ENCODE measurements around a stretch of chr14.

DNA sequence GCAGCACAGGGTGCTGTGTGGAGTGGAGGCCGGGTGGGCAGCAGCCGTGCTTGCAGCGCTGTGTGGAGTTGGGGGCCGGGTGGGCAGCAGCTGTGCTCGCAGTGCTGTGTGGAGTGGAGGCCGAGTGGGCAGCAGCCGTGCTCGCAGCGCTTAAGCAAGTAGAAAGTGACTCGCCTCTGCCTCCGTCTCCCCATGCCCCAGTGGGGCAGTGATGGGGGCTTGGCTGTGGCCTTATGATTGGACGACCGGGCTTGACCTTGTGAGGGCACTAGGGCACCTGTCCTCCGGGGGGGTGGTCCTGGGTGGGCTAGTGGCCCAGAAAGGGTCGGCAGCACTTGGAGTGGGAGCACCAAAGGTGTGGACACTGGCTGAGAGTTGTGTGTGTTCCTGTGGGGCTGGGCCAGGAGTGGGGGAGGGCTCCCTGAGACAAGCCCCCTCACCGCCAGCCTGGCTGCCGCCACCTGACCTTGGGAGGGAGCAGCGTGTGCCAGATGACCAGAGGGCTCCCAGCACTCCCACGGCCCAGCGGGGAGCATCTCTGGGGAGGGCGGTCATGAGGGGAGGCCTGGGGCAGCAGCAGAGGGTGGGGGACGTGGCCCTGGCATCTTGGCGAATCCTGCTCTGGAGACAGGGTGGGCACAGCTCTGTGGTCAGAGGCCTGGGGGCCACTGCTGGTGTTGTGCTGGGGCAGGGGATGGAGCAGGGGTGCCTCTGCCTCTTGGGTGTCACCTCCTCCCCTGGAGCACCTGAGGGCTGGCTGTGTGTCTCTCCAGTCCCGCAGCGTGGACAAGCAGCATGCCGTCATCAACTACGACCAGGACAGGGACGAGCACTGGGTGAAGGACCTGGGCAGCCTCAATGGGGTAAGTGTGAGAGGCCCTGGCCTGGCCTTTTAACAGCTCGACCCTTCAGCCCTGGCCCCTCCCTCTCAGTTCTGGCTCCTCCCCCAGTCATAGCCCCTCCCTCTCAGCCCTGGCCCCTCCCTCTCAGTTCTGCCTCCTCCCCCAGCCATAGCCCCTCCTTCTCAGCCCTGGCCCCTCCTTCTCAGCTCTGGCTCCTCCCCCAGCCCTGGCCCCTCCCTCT lies 10.8 kb downstream of the CEP170B start:
- PRO-cap = no peak

DNA sequence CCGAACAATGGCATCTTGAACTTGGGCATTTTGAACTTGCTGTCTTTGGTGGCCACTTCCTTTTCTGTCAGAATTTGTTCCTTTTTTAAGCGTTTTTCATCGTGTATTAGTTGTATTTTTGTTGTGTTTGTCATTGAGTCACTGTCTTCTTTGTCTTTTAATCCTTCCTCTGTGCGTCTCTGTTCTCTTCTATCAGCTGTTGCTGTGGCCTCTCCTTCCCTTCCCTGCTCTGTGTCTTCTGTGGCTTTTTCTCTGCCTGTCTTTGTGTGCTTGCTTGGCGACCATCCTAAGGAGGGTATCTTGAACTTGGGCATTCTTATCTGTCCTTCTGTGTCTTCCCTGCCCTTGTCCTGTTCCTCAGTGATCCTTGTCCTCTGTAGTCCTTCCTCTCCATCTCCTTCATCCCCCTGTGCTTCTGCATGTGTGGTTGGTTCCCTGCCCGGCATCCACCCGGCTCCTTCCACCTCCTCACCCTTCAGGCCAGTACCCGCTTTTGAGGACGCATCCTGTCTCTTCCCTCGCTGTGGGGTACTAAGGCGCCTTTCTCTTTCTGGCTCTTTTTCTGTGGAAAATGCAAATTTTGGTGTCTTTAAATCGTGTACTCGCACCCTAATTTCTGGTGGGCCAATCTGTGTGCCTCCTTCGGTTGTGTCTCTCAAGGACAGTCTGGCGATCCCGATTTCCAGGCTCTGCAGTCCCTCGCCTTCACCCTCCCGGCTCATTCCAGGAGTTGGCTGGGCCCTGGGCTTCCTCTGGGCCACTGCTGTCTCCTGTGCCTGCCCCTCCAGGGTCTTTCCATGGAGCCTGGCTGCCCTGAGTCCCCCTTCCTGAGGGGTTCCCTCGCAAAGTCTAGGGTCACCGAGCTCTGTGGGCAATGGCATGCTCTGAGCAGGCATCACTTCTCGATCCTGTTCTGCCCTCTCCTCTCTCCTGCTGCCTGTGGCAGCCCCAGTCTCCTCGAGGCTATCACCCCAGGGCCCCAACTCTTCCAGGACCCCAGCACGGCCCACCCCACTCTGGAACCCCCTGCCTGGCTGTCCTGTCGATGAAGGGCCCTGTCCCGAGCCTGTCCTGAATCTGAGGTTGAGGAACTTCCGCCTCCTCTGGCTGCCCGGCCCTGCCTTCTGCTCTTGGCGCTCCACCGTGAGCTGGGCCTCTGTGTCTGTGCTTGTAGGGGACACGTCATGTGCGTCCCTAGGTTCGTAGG lies 24.4 kb downstream of the AHNAK2 start:
- PRO-cap = no peak

GRCh38 chr14:104985918-104986933 lies 638 bp downstream of the CLBA1 start:
- PRO-cap = no peak

DNA sequence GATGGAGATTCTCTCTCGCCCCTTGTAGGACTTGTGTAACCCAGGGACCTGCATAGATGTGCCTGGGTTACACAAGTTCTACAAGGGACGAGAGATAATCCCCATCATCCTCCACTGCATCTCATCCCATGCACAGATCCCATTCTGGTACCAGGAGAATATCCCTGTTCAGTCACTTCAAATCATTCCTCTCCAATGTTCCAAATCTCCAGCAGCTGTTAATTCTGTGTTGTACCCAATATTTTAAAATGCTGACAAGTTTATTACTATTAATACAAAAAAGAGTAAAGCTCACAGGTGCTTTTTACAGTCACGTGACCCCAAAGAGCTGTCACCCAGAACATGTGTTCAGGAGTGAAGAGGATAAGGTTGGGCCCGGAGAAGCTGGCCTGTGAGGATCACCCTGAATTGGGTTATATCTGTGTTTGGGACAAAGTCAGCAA lies 2.7 kb downstream of the CDCA4 start:
- PRO-cap = no peak

DNA sequence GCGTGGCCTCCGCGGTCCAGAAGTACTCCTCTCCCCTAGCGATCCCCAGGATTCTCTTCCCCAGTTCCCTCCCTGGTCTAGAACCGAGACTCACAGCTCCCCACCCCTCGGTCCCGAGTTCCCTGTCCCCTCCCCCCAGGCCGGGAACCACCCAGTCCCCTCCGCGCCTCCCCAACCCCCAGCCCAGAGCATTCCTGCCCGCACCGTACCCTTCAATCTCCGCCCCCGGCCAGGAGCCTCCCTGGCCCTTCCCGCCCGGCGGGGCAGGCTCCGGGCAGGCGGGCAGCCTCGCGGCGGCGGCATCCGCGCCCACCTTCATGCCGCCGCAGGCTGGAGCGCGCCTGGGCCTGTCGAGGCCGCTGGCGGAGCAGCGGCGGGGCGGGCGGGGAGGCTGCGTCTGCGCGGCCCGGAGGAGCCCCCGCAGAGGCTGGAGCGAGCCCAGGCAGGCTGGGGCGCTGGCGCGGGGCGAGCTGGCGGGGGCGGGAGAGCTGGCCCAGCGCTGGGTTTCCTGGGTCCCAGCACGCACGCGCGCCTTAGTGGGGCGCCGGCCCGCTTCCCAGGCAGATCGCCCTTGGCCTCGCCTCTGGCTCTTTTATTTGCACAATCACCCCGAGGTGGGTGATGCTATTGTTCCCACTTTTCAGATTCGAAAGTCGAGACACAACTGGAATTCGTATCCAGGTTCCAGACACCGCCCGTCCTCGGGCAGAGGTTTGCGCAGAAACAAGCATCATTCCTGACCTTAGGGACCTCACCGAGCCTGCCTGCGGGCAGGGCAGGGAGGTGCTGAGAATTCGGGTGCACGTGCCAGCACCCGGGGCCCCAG lies 22.3 kb upstream of the GPR132 start:
- PRO-cap = bidirectional peak, plus-strand start at position 536 of the sequence, minus-strand start at position 399 of the sequence

DNA sequence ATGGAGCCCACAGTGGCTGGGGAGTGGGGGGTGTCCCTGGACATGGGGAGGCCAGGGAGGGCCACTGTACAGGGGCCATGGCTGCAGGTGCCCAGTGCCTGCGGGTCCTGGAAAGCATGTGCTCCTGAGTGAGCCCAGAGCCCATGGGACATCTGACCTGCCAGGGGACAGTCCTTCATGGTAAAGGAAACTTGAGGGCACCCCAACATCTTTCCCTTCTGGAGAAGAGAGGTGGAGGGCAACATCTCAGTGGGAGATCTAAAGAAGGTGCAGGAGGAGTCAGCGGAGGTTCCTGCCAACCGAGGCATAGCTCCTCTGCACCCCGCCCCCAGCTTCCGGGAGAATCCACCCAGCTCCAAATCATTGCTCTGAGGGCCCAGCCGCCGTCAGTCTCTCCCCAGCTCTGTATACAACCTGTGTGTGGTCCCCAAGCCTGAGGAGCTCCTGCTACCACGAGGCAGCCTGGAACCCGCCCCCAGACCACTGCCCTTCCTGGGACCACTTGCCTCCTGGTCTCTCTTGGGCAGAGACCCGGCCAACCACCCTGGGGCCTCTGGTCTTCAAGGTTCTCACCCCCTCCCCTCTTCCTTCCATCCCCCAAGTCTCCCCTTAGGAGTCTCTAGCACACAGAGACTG lies 12.8 kb upstream of the NUDT14 start:
- PRO-cap = no peak

DNA sequence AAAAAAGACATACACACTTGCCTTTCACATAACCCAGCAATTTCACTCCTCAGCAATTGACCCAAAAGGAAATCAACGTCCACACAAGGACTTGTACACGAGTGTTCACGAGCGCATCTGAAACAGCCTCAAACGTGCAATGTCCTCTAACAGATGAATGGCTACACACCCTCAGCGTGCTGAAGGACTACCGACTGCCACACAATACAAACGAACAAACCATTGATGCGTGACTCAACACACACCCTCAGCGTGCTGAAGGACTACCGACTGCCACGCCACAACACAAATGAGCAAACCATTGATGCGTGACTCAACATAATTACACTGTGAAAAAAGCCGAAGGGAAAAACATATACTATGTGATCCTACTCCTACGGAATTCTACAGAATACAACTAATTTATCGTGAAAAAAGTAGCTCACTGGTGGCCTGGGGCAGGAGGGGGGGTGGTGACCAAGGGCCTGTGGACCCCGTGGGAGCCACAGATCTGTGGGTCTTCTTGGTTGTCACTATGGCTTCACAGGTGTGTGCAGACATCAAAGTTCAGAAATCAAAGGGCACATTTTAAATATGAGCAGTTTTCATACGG lies 25.0 kb upstream of the BTBD6 start:
- PRO-cap = no peak

DNA sequence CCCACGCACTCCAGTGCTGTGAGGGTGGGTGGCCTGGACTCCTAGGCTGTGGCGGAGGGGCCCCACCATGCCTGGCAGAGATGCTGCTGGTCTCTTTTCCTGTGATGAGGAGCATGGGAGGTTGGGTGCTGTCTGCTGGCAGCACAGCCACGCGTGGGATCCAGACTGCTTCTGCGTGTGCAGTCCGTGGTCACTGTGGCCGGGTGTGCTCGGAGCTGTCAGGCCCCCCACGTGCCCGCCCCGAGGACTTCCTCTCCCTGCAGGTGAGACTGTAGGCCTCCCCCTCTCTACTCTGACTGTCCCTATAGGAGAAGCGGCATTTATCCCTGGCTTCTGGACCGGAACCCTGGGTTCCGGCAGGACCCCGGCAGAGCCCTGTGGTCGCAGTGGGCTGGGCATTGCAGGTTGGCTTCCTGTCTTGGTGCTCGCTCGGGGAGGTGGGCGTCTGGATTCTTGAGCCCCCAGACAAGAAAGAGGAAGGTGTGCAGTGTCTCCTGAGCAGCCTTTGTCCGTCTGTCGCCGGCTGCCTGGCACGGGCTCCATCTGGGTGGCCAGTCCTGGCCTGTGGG lies 2.4 kb downstream of the MTA1 start:
- PRO-cap = no peak

GRCh38 chr14:105493344-105493670 lies 2.3 kb downstream of the TEDC1 start:
- PRO-cap = no peak

GRCh38 chr14:105527759-105528841 lies 1.7 kb downstream of the TMEM121 start:
- PRO-cap = unidirectional peak, minus-strand start at chr14:105528450; unidirectional peak, minus-strand start at chr14:105528501

DNA sequence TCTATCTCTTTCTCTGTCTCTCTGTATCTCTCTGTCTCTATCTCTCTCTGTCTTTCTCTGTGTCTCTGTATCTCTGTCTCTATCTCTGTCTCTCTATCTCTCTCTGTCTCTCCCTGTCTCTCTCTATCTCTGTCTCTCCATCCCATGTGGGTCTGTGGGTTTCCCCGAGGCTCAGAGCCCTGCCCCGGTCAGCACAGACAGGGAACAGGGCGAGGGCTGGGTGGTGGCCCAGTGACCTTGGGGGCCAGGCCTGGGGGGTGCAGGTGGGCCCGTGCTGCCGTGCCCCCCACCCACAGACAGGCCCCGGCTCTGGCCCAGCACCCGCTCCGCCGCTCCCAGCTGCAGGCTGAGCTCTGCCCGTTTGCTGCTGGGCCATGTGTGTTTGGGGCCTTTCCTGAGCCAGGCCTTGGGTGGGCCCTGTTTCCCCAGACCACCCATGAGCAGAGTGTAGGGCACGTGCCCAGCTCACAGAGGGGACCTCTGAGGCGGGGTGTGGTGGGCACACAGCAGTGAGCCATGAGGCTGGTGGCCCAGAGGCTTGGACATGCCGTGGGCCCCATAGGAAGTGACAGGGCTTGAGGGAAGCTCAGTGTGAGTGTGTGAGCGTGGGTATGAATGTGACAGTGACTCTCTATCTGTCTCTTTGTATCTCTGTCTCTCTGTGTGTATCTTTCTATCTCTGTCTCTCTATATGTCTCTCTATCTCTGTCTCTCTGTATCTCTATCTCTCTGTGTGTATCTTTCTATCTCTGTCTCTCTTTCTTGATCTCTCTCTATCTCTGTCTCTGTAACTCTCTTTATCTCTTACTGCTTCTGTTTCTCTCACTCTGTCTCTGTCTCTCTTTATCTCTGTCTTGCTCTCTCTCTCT lies 51.1 kb downstream of the TMEM121 start:
- PRO-cap = no peak

DNA sequence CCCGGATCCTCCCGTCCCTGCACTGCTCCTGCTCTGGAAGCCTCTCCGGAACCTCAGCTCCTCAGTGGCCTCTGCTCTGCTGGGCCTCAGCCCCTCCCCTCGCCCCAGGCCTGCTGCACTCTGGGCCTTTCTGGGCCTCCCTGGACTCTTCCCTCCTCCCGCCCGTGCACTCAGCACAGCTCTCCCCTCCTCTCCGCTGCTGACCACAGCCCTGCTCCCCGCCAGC lies 102.2 kb downstream of the TMEM121 start:
- PRO-cap = no peak

DNA sequence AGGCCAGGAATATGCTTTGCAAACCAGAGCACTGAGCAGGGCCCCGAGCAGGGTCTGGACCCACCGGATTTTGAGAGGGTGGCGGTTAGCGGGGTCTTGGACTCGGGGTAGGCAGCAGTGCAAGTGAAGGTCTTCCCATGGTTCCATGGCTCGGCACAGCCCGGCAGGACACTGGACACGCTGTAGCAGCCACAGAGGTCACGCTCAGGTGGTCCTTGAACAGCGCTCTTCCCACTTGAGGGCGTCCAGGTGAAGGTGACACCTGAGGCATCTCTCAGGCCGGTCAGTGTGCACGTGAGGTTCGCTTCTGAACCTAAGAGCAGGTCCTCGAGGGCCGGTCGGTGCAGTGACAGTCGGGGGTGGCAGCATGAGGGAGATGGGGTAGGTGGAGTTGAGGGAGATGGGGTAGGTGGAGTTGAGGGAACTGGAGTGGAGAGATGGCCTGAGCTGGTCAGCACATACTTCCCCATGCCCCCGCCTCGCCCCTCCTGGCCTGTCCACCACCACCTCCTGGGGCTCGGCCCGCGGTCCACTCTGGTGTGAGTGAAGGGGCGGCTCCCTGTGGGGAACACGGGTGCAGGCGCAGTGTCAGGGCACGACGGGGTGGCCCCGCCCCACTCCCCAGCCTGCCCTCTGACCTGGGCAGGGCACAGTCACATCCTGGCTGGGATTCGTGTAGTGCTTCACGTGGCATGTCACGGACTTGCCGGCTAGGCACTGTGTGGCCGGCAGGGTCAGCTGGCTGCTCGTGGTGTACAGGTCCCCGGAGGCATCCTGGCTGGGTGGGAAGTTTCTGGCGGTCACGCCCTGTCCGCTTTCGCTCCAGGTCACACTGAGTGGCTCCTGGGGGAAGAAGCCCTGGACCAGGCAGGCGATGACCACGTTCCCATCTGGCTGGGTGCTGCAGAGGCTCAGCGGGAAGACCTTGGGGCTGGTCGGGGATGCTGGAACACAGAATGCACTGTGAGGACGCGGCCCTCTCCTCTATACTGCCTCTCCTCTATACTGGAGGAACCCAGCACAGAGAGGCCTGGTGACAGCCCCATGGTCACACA lies 181.7 kb downstream of the TMEM121 start:
- PRO-cap = no peak

GRCh38 chr14:105908438-105909073 lies 382.2 kb downstream of the TMEM121 start:
- PRO-cap = no peak

- PRO-cap = no peak
Measured at GRCh38 chr14:106004840-106005972, 478.8 kb downstream of the TMEM121 start.

DNA sequence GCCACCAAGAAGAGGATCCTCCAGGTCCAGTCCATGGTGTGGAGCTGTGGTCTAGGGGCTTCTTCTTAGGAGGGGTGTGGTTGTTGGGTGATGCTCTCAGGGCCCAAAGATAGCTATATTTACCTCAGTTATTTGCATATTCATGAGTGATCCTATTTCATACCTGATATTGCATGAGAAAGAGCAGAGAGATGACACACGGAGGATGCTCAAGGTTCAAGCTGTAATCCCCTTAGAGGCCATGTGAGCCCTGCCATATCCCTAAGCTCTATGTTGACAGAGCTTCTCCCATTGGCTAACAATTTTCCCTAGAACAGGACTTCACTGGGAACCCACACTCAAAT lies 499.1 kb downstream of the TMEM121 start:
- PRO-cap = no peak

DNA sequence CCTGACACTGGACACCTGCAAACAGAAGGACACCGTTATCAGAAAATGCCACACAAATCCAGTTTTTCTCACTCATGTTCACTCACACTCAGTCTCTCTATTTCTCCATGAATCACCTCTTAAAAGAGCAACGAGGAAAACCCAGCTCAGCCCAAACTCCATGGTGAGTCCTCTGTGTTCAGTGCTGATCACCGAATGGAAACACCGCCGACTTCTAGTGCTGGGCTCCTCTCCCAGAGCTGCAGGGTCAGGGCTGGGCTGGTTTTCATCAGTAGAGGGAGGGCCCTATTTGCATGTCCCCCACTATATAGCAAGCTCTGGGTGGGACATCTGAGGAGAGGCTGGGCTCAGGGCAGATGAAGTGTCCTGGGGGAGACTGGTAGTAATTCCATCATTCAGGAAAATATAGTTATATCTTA lies 833.7 kb downstream of the TMEM121 start:
- PRO-cap = no peak

DNA sequence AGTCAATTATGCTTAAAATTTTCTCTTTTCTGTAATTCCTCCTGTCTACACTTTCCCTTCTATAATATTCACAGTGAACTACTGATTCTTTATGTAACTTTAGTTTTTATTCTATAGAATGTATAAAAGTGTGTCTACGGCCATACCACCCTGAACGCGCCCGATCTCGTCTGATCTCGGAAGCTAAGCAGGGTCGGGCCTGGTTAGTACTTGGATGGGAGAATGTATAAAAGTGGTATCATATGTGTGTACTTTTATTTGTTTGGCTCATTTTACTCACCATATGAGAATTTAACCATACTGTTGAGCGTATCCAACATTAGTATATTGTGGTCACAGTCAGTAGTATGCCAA lies 1110.1 kb downstream of the TMEM121 start:
- PRO-cap = no peak

DNA sequence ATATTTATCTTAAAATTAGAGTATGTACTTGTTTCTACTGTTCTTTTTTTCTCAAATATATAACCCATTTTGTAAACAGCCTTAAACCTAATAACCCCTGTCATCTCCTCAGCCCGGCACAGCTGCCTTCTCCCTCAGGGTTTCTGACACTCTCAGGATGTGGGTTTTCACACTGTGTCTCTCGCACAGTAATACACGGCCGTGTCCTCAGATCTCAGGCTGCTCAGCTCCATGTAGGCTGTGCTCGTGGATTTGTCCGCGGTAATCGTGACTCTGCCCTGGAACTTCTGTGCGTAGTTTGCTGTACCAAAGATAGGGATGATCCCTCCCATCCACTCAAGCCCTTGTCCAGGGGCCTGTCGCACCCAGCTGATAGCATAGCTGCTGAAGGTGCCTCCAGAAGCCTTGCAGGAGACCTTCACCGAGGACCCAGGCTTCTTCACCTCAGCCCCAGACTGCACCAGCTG lies 1188.2 kb downstream of the TMEM121 start:
- PRO-cap = no peak

DNA sequence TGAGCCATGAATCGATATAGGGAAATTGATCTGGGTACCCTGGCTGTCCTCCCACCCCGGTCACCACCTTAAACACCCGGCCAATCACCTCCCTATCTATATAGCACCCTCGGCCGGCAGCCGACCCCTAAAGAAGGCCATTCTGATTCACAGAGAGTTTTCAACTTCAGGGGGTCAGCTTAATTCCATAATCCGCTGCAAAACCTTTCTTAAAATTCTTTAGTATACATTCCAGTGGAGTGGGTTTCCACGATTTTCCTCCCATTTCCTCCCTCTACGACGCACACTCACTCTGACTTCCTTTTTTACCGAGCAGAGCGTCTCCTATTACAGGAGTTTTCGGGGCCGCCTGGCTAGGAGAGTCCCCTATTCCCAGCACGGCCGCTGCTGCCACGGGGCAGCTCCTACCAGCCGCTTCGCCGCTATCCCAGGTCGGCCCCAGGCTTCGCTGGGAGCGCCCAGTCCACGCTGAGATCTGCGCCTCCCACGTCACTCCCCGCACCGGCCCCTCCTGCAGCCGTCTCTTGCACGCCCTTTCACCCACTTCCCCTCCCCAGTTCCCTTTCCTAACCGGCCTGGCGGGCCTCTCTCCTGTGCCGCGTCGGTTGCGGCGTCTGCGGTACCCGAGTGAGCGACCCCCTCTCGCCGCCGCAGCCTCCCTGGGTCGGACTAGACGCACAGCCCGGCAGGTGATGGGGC lies 1318.1 kb downstream of the TMEM121 start:
- PRO-cap = bidirectional peak, plus-strand start at position 556 of the sequence, minus-strand start at position 447 of the sequence

All from tibial artery (tissue), 1 donor.